Epithelial cell of prostate (primary cell): ENCODE results near the genes FCRL6, DCAF8 and SLAMF1.

GRCh38 chr1:159008648-159009125 is 1.0 kb upstream of the IFI16 start:
- RRBS = no CpG with 5 or more reads among the region's 4 CpGs

- RRBS = no CpG with 5 or more reads among the region's 9 CpGs
Observed at GRCh38 chr1:159010876-159011463, 1.3 kb downstream of the IFI16 start.

DNA sequence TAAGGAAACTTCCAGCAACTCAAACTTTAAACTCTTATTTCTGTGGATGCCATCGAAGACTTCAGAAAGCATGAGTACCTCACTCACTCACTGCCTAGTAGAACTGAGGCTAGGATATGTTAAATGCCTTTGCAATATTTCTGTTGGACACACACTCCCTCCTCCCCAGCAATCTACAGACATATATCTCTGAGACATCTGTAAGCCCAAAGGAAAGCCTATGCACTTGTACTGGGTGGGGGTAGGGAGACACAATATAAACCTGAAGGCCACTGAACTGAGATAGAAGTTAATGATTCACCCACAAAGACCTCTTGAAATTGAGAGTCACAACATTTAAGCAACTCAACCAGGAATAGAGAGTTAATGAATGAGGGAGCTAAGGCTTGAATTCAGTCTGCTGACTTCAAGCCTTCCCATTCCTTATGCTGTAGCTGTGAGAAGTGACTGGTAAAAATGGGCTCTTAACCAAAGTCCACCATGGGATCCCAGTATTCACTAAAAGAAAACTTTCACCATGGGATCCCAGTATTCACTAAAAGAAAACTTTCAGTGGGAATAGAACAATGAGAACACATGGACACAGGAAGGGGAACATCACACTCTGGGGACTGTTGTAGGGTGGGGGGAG is 5.0 kb downstream of the OR10J1 start:
- RRBS = no CpG with 5 or more reads among the region's 1 CpG

DNA sequence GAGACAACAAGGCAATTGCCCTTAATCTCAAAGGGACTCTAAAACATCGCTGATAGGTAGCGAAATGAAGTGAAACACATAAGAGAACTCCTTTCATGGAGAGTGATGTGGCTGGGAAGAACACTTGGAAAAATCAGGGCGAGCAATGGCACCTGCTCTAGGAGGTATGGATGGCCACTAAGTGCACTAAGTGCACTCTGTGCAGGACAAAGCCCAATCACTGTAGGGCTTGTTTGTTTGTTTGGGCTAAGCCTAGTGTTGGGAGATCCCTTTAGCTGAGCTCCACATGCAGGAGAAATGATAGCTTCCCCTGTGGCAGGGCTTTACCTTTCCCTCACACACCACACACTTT is 7.7 kb downstream of the APCS start:
- RRBS = no CpG with 5 or more reads among the region's 3 CpGs

DNA sequence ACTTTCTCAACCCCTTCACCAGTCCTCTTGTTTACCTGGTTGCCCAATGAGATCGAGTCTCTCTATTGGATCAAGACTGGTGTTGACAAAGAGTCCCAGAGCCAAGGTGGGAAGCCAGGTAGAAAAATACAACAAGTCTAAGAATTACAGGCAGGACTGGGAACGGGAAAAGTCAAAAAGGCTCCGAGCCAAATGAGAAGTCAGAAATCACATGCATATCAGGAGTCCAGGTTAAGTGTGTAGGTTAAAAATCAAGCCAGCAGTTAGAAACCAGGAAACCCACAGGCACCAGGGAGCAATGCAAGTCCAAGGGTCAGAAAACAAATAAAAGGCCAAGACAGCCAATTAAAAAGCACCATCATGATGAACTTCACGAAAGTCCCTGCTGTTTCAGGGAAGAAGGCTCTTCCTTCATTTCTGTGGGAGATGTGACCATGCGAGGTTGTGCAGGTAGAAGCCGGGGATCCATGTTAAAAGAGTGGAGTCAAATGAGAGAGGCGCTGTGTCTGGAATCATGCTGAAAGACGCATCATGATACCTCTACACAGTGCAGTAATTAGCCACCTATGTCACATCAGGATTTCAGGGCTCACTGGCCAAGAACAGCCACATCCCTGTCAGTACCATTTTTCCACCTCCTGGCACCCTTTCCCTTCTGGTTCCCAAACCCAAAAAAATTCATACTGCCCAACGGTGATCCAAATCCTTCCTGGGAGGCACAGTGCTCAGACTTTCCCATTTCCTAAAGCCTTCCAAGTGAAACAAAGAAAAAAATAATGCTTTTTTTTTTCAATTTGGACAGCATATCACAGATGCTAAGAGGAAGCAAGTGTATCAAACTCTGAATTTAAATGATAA is 27.1 kb upstream of the DUSP23 start:
- RRBS = no CpG with 5 or more reads among the region's 9 CpGs

GRCh38 chr1:159779446-159780104 is 1.2 kb upstream of the DUSP23 start:
- RRBS = no CpG with 5 or more reads among the region's 5 CpGs

DNA sequence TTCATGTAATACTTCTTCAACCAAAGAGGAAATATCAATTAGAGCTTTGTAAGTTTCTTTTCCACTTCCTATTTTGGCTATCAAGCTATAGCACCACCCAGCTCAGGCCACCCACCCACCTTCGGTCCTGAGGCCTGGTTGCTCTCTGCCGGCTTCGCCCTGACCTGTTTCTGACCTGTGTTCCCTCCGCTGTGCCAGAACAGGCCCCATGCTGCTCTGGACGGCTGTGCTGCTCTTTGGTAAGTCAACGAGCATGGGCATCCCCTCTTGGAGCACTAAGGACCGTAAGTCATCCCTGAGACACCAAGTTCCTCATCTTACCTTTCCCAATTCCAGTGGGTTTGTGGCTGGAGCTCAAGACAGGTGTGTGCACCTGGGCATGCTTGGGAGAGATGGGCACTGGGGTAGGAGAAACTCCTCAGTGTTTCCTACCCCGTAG is at the start of gene FCRL6:
FCRL6 (plus strand) TSS at position 144 of the 439 bp plus-strand sequence.
- RRBS = no CpG with 5 or more reads among the region's 8 CpGs

DNA sequence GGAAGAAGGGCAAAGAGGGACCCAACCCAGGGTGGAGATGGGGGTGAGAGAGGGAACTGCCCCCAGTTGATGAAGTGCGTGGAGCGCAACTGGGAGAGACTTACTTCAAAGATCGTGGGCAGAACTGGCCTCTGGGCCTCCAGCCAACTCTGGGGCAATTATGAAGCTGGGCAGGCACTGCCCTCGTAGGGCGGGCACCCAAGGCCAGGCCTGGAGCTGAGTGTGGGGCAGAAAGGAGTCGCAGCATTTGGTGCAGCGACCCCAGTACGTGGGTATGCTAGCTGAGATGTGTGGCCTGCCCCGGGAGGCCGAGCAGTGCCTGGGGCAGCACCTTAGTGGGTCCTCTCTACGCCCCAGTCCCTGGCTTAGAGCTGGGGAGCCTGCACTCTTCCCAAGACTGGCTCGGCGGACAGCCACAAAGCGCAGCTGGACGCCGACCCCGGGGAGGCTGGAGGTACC is 542 bp downstream of the IGSF8 start:
- RRBS = 3% methylated on average over 1 of the region's 17 CpGs

DNA sequence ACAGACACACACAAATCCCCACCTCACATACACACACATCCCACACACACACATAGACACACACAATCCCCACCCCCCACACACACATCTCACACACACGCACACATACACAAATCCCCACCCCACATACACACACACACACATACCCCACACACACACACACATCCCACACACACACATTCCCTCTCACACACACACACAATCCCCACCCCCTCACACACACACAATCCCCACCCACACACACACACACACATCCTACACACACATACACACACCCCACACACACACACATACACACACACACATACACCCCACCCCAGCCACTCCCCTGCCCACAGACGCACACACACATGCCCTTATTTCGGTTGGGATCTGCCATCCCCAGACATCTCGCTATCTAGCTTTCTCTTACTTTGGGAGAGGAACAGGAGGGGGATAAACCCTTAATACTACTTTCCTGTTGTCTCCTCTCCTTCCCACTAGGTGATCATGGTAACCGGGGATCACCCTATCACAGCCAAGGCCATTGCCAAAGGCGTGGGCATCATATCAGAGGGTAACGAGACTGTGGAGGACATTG is 17.3 kb upstream of the ATP1A4 start:
- RRBS = 90% methylated on average over 1 of the region's 7 CpGs

- RRBS = no CpG with 5 or more reads among the region's 71 CpGs
Observed at GRCh38 chr1:160261797-160262847, at the start of gene DCAF8. Gene DCAF8, minus strand, starts transcription at chr1:160262549.

DNA sequence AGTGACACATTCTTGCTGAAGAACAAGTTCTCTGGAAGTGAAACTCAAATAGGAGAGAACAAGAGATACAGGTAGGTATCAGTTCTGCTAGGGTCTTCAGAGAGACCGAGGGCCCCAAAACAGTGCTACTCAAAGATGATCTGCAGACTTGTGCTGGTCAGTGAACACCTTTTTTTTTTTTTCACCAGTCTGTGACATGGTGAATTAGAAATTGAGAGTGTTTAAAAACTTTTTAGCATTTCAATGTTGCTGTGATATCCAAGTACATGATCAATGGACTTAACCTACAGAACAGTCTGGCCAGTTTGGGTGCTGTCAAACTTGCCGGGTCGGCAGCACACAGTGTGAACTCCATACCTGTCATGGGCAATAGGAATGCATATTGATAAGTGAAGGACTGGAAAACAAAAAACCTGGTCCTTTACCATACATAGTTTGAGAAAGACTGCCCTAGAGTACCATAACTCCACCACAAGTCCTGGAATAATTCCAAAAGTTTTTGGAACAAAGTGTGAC is 7.8 kb downstream of the PEX19 start:
- RRBS = no CpG with 5 or more reads among the region's 3 CpGs

- RRBS = no CpG with 5 or more reads among the region's 6 CpGs
Observed at GRCh38 chr1:160325945-160326359, 17.1 kb downstream of the COPA start.

GRCh38 chr1:160374688-160375121 is 7.8 kb downstream of the NHLH1 start:
- RRBS = no CpG with 5 or more reads among the region's 4 CpGs

- RRBS = no CpG with 5 or more reads among the region's 8 CpGs
Observed at GRCh38 chr1:160420668-160421260, 20.4 kb downstream of the VANGL2 start.

DNA sequence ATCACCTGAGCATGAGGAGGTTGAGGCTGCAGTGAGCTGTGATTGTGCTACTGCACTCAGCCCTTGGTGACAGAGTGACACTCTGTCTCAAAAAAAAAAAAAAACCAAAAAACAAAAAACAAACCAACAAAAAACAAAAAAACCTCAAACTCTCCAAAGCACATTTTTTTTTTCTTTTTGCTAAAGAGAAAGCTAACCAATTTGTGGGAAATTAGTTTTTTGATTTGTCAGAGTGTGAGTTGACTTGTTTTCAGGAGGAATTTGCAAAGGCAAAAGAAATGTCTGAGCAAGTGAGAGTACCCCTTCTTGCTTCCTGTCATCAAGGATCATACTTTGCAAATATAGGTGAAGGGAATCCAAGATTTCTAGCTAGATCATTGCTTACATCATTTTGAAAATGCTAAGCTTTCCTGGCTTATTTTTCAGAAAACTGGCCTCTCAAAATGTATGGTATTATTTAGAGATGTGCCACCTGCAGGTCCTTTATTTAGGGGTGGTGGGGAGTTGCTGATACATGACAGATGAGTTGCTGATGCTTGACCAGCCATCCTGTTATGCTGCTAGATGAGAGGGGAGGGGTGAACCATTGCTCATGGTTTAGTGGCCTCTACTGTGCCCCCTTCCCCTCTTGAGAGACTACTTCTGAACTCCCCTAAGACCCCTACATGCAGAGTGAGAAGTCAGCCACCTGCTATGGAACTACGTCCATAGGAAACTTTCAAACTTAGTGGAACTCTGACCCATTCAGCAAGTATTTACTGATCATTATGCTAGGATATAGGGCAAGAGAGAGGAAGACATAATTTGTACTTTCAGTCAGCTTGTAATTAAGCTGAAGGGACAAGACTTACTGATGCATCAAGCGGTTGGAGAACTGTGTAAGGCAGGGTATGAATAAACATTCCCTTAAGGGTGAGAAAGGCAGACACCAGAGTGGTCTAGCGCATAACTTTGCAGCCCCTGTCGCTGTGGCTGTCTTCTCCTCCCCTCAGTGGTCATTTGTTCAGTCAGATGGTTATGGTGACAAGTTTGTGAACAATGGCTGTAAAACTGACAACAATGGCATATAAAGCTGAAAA is 34.7 kb downstream of the SLAMF6 start:
- RRBS = no CpG with 5 or more reads among the region's 4 CpGs

DNA sequence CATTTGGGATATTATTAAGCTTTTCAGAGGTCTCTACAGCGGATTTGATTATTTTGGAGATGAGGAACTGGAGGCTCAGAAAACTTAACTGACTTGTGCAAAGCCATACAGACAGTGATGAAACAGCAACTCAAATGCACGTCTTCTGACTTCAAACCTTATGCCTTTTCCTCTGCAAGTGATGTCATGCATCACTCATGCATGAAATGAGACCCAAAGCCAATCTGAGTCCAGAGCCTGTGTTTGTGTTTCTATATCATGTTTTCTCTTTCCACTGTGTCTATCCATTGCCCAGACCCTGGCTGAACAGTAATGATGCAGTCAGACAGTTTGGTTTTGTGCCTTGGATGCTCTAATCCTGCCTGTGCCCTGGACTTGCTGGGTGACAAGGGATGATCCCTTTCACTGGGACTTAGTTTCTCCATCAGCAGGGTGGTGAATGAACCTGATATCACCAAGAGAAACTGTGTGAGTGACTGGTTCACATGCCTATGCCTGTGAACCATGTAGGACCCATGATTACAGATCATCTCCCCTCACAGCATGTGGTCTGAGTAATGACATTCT is 33.4 kb downstream of the SLAMF6 start:
- RRBS = no CpG with 5 or more reads among the region's 2 CpGs

DNA sequence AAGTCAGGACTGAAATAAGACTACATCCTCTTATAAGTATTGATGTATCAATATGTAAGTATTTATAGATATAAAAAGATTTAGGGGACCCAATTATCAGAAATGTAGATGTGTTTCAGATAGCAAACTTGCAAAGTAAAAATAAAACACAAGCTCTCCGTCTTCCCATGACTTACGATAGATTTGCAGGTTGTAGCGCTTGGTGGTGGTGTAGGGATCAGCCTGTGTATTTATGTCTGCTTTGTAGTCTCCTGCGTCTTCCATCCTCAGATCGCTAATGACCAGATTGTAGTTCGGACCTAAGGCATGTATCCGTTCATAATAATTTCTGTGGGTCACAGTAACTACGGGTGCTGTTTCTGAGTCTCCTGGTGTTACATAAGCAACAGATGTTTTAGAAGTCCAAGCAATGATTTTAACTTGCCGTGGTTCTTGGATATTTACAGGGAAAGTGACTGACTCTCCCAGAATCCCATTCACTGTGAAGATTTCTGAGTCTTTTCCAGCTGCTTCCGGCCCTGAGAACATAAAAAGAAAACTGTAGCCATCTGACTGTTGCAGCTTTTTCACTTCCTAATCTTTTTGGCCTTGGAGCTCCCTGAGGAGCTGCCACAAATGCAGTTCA is 14.0 kb downstream of the CD84 start:
- RRBS = no CpG with 5 or more reads among the region's 10 CpGs

DNA sequence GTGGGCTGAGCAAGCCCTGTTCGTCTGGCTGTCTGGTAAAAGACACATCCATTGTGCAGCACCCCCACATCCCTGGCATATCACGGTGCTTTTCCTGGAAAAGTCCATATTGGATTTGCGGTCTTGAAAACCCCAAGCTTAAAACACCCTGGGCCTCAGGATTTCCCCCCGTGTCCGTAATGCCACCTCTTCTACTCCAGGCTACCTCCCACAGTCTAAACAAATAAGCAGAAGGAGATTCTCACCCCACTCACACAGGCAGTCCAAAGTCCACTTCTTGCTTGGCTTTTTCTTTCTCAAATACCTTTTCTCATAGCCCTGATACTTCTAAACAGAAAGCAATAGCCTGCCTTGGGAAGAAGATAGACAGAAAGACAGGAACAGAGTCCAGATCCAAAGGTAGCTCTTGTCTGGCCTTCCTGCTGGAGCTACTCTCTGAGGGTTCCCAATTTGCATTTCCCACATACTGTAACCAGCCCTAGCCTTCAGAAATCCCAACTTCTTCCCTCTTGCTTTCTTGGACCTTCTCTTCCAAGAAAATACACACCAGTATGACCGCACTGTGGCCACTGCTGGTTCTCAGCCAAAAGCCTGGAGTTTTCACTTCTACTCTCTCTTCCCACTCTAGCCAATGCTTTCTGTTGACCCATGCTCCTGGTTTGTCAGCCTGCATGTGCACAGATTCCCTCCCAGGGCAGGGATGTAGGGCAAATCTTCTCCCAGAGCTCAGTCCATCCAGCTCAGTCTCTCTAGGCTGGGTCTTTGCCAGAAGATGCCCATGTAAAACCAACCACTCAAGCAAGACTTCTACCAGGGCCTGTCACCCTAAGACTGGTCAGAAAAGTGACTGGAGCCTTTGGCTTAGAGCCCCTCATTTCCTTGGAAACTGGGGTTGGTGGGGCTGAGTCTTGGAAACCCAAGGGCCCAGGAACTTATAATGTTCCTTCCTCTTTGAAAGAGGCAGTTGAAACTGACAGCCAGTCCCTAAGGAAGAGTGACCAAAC is 773 bp downstream of the SLAMF1 start:
- RRBS = no CpG with 5 or more reads among the region's 6 CpGs

DNA sequence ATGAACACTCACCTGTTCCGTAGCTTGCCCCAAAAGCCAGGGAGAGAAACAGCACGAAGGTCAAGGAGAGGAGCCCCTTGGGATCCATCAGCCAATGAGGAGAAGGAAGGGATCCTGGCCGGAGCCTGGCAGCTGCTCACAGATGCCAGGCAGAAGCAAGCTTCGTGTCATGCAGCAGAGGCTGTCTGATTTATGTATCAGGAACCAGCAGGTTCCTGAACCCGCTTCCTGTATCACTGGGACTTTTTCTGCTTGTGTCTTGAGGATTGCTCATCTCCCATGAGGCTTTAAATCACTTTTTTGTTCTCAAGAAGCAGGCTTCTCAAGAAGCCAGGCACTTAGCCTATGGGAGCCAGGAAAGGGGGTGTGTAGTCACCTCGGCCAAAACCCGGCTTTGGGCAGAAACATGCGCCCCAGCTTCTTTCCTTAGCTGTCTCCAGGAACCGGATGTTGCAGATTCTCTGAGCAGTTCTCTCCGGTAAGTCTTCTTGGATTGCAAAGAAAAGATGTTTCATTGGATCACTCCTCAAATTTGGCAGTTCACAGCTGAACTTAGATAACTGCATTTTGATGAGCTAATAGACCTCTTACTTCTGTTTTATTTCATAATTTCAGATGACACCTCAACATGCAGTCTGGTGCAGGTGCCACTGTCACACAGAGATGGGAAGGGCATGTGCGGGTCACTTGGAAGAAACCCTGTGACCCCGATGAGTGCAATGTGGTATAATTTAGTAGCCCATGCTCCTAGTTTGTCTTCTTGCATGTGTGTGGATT is at the start of gene SLAMF1:
SLAMF1 (minus strand) TSS at position 187 of the 777 bp plus-strand sequence.
- RRBS = no CpG with 5 or more reads among the region's 12 CpGs